ENCODE measurements around a stretch of chr6.

- RAMPAGE, long total RNA, result no peak
- RRBS, result 2% methylated on average over 9 of the region's 30 CpGs
Observed at GRCh38 chr6:125748165-125748614, 1.2 kb upstream of the HEY2 start.

DNA sequence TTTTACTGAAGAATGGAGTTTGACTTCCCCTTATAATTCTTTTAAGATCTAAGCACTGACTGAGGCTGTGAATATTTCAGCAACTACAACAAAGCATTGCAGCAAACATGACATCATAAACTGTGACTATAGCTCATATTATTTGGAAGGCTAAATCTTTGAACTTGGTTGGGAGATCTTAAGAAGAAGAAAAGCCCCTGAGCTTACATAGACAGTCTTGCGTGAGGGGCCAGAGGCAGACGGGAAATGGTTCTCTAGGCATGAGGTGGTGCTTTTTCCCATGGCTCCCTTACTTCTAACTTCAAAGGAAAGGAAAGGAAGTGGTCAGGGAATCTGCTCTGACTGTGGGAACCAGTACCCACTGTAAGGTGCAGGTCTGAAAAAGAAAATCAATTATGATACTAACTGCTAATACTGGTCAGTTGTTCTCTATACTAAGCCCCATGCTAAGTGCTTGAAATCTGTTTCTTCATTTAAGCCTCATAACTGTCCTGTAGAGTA lies 14.8 kb downstream of the HEY2 start:
- RAMPAGE, long total RNA, result no peak
- RRBS, result no CpG with 5 or more reads among the region's 2 CpGs

DNA sequence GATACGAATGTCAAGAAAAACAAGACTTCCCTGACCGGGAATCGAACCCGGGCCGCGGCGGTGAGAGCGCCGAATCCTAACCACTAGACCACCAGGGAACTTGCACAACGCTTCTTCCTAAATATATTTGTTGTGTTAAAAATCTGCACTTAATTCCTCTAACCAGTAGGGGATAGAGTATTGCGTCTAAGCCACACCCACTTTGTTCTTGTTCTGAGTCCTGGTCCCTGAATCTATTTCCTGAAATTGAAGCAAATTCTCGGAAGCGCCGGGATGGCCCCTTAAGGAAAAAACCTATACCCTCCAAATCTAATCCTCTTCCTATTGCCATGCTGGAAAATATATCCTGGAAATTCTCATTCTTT lies 10.6 kb upstream of the NCOA7 start:
- RAMPAGE, long total RNA, result no peak
- RRBS, result no CpG with 5 or more reads among the region's 14 CpGs

DNA sequence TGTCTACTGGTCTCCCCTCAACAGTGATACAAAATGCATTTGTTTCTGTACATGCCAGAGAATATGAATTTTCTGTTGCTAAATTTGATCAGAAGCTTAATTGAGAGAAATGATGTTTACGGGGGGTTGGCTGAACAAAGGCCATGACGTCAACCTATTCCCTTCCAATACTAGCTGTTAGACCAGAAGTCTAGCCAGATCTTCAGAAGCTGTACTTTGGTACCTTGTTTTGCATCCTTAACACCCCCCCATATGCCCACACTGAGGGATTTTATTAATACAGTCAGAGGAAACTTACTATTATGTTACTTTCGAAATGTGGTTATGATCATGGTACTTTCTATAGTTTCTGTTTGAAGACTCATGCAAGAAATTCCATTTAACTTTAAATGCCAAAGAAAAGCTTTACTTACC lies 3.1 kb downstream of the NCOA7 start:
- RAMPAGE, long total RNA, result no peak
- RRBS, result no CpG with 5 or more reads among the region's 3 CpGs

GRCh38 chr6:125946151-125946859 lies 10.3 kb upstream of the HINT3 start:
- RAMPAGE, long total RNA, result no peak
- RRBS, result no CpG with 5 or more reads among the region's 6 CpGs

- RAMPAGE, long total RNA, result no peak
- RRBS, result no CpG with 5 or more reads among the region's 6 CpGs
Observed at GRCh38 chr6:125950230-125950713, 6.3 kb upstream of the HINT3 start.

GRCh38 chr6:126076907-126077771 lies 90.8 kb downstream of the TRMT11 start:
- RAMPAGE, long total RNA, result no peak
- RRBS, result no CpG with 5 or more reads among the region's 4 CpGs

GRCh38 chr6:127117603-127117943 lies 898 bp upstream of the RSPO3 start:
- RAMPAGE, long total RNA, result no peak
- RRBS, result no CpG with 5 or more reads among the region's 9 CpGs

GRCh38 chr6:127120205-127121119 lies 2.0 kb downstream of the RSPO3 start:
- RAMPAGE, long total RNA, result start-site peak on the minus strand at chr6:127120203-127120462, 18 and 13 reads in 2 replicates
- RRBS, result 3% methylated on average over 16 of the region's 49 CpGs

GRCh38 chr6:127484152-127484682 lies 25.0 kb upstream of the KIAA0408 start:
- RAMPAGE, long total RNA, result no peak
- RRBS, result no CpG with 5 or more reads among the region's 4 CpGs

DNA sequence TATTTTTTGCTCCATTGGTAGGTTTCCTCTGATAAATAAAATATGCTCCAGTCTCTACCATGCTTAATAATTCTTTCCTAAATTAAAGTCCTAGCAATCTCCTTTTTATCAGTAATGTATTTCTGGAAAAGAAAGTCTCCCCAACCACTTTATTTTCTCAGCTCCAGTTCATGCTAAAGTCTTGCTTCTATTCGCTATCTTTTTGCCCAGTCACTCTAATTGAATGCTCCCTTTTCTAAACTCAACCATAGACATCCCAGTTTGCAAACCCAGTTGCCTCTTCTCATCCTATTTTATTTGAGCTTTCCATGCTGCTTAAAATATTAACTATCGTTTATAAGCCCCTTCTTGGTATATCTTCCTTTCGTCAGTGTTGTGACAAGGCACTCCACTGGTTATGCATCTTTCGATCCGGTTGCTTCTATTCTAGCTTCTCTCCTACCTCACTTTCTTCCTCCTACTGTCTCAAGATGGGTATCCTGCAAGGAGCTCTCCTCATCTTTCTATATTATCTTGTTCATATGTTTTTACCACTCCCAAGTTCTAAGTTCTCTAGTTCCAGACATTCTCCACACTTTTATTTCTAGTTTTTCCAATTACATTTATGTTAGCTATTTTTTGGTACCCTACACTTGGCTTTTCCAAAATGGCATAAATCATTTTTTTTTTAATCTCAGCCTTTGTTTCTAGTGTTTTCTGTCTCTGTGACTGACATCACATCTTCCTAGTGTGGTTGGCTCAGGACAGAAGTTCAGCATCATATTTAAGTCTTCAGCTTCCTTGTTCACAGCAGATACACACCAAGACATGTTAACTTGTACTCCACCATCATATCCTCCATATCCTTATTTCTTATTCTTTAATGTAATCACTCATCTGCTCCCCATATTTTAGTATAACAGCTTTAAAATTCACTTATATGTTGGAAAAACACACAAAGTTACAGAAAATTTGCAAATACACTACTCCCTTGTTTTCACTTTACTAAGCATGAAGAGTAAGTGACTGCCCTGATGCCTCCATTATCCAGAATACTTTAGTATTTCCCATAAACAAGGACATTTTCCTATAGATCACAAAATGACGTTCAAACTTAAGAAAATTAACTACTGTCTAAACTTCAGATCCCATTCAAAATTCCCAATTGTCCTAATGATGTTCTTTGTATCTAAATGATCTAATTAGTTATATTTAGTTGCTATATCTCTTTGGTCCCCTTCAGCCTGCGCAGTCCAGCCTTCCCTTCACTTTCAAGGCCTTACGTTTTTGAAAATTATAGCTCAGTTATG lies 150.8 kb upstream of the THEMIS start:
- RAMPAGE, long total RNA, result no peak
- RRBS, result no CpG with 5 or more reads among the region's 8 CpGs

- RAMPAGE, long total RNA, result no peak
- RRBS, result no CpG with 5 or more reads among the region's 1 CpG
Observed at GRCh38 chr6:128288810-128289503, 231.4 kb downstream of the PTPRK start.

DNA sequence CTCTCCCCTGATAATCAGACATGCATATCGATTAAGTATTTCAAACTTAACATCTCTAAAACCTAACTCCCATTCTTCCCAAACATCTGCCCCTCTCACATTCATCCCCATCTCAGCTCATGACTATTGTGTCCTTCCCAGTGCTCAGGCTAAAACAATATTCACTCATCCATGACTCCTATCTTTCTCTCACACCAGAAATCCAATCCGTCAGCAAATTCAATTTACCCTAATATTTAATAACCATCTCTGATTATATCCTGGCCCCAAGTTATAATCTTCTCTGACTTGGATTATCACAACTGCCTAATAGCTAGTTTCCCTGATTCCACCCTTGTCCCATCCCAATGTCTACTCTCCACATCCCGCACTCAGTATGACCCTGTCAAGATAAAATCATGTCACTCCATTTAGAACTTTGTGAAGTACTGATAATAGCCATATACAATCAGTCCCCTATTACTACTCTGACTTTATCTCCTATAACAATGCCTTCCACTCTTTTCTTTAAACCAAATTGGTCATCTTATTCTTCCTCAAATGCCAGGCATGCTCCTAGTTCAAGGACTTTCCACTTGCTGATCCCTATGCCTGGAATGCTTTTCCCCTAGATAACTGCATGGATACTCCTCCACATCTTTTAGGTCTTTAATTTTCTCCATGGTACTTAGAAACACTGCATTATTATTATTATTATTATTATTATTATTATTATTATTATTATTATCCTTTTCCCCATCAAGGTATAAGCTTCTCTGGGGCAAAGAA lies 145.8 kb downstream of the PTPRK start:
- RAMPAGE, long total RNA, result no peak
- RRBS, result no CpG with 5 or more reads among the region's 3 CpGs

DNA sequence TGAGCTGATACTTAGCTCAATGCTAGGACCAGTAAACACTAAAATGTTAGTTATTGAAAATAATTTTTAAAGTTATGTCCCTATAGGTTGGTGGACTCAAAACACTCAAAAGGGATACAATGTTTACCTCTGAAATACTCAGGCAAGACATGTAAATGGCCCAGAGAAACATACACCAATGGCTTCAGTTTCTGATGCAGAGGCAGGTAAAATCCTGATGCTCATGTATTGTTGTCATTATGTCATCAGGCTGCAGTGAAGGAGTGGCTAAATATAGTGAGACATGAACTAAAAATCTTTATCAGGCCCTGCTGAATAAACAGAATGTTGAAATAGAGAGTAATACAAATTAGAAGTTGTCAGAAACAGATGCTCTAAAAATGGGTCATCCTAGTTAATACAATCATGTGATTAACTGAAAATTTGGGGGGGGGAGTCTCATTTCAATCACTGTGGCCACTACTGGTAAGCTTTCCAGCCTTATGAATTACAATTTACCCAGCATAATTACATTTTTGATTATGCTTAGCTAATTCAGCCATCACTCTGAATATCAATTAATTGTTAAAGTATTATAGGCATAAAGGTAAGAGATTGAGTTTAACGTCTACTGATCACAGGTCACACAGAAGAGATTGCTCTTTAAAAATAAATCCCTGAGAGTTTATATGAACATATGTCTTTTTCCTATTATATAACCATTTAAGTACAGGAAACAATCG lies 20.3 kb downstream of the PTPRK start:
- RAMPAGE, long total RNA, result no peak
- RRBS, result no CpG with 5 or more reads among the region's 2 CpGs

DNA sequence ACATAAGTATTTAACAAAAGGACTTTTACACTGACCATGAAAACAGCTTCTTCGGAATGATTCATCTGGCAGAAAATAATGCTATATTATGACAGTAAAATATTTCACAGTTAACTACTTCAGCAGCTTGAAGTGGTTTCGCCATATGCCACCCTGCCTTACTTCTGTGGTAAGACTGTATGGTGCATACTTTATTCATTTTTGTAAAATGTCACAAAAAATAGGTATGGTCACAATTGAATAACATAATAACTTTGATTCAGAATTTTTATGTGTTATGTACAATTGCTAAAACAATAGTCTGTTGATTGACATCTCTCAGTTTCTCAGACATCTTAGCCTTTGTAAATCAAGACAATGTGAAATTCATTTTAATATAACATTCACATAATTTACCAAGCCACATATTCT lies 981 bp upstream of the PTPRK start:
- RAMPAGE, long total RNA, result no peak
- RRBS, result no CpG with 5 or more reads among the region's 2 CpGs

- RAMPAGE, long total RNA, result no peak
- RRBS, result no CpG with 5 or more reads among the region's 4 CpGs
Observed at GRCh38 chr6:128947416-128948241, 64.7 kb downstream of the LAMA2 start.

- RAMPAGE, long total RNA, result no peak
- RRBS, result no CpG with 5 or more reads among the region's 3 CpGs
Observed at GRCh38 chr6:129131003-129131781, 248.3 kb downstream of the LAMA2 start.

- RAMPAGE, long total RNA, result no peak
- RRBS, result no CpG with 5 or more reads among the region's 2 CpGs
Observed at GRCh38 chr6:129264568-129264843, 381.6 kb downstream of the LAMA2 start.

GRCh38 chr6:129589481-129590412 lies 120.2 kb downstream of the ARHGAP18 start:
- RAMPAGE, long total RNA, result no peak
- RRBS, result no CpG with 5 or more reads among the region's 6 CpGs

- RAMPAGE, long total RNA, result no peak
- RRBS, result no CpG with 5 or more reads among the region's 4 CpGs
Observed at GRCh38 chr6:129744687-129745060, 34.7 kb upstream of the ARHGAP18 start.